NALM6 (cell line): ENCODE data around the gene GPX2.

- PRO-cap, result bidirectional peak, plus-strand start at chr14:64764713, minus-strand start at chr14:64764422; bidirectional peak, plus-strand start at chr14:64764985, minus-strand start at chr14:64764912
Measured at GRCh38 chr14:64764082-64765223, 60.2 kb downstream of the PLEKHG3 start.

GRCh38 chr14:64766564-64767288, 62.5 kb downstream of the PLEKHG3 start:
- PRO-cap, result no peak

GRCh38 chr14:64942402-64943265, at the start of gene GPX2:
GPX2 (minus strand) TSS chr14:64942745.
- PRO-cap, result no peak

DNA sequence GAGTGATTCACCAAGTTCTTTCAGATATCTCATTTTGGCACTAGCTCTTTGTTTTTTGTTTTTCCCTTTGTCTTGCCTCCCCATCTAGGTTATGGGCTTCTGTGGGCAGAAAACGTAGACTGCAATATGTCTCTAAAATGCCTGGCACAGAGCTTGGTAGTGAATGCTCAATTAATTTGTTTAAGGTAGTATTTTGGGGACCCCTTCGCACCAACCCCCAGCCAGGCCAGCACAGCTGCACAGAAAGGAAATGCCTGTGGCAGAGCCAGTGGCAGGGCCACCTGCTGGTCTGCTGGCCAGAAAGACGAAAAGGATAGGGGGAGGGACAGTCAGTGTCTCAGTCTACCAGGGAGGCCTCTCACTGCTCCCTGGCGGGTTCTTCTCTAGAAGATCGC, 3.6 kb downstream of the RAB15 start:
- PRO-cap, result no peak

DNA sequence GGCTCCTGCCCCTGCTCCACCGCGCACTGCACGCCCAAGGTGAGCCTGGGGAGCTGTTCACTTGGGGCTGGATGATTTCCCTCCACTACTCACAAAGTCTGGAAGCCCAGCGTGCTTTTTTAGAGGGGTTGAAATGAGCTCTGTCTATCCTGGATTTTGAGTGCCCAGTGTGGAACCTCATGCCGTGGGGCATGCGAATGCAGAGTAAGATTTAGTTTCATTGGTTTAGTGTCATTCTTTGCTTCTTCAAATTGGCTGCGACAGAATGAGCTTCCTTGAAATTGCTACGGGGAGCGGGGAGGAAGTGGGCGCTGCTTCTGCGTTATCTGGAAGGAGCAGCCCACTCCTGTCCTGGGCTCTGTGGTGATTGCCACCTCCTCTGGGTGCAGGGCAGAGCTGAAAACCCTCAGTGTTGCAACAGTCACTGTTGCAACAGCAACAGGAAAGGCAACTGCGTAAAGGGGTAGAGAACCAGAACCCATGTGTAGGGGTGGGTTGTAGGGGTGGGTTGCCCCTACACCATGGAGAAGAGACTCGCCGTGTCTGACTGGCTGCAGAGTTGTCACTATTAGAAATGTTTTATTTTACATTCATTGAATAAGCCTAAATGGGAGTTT, 57.8 kb downstream of the MAX start:
- PRO-cap, result no peak

GRCh38 chr14:65074784-65075119, 27.6 kb downstream of the MAX start:
- PRO-cap, result no peak

GRCh38 chr14:65077886-65078227, 24.5 kb downstream of the MAX start:
- PRO-cap, result no peak

- PRO-cap, result no peak
Measured at GRCh38 chr14:65100479-65101135, 1.7 kb downstream of the MAX start.

GRCh38 chr14:65101612-65101926, 748 bp downstream of the MAX start:
- PRO-cap, result no peak

- PRO-cap, result no peak
Measured at GRCh38 chr14:65118184-65118922, 16.0 kb upstream of the MAX start.

- PRO-cap, result unidirectional peak, minus-strand start at chr14:65334952
Measured at GRCh38 chr14:65334647-65335399, 77.7 kb upstream of the FUT8 start.

DNA sequence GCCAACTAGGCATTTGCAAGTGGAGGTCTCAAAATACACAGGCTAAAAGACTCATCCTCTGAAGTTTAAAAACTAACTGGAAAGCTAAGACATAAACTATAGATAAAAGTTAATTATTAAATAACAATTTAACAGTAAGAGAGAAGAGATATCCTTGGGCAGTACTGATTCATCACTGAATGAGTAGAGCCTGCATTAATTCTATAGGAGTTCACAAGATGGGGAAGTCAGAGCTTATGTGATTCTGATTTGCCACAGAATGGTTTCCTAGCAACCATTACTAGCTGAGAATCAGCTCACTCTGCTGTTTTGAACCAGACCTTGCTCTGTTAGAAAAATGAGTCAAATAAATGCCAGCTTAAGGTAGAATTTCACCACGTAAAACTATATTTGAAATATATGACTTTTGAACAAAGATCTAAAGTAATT, 433.9 kb downstream of the FUT8 start:
- PRO-cap, result no peak

- PRO-cap, result no peak
Measured at GRCh38 chr14:65846838-65847513, 434.4 kb downstream of the FUT8 start.

DNA sequence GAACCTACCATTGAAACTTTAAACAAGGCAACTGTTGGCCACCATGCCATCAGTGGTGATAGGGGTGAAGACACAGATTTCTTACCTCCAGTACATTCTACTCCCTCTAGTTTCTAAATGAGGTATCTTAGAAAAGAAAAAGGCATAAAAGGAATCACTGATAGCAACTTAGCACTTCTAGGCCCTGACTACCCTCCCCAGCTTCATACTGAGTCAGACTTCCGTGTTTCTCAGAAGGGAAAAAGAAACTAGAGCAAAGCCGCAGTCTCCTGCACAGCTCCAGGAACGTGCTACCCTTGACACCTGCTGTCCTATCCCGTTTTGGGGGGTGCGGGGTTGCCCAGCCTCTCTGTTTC, 437.8 kb downstream of the FUT8 start:
- PRO-cap, result no peak

GRCh38 chr14:66508663-66509879, 1.1 kb downstream of the GPHN start:
- PRO-cap, result unidirectional peak, minus-strand start at chr14:66508935; unidirectional peak, minus-strand start at chr14:66509497

- PRO-cap, result no peak
Measured at GRCh38 chr14:67167776-67168534, 21.3 kb upstream of the GARIN2 start.

GRCh38 chr14:67242209-67242676, 1.0 kb downstream of the PALS1 start:
- PRO-cap, result no peak

GRCh38 chr14:67446423-67446956, 34.5 kb upstream of the PLEK2 start:
- PRO-cap, result bidirectional peak, plus-strand start at chr14:67446922, minus-strand start at chr14:67446924

- PRO-cap, result no peak
Measured at GRCh38 chr14:67533810-67534167, 699 bp downstream of the PLEKHH1 start.

DNA sequence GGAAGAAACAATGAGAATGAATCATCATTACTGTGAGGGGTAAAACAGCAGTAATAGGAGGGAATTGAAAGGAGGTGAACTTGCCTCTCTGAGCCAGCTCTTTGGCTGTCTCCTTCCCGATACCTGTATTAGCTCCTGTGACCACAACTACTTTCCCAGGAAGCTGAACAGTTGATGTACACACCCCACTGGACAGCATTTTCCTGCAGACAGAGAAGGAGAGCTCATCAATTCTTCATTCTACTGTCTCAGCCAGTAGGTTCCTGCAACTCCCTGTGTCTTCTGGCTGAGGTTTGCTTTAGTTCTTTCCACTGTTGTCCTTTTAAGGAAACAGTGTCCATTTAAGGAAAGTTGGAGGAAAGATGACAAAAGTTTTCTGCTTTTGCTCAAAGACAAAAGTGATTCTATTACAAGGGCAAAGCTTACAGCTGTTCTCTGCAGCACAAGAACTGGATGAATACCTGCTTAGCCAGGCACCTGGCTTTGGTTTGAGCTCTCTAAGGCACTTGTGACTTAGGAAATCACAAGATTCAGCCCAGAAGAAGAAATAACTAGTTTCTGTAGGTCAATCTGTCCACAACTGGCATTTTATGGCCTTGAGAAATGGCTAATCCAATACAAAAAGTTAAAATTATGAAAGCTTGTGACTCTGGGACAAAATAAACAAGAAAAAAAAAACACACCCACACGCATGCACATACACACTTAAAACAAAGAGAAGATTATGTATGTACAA, 2.5 kb downstream of the RDH11 start:
- PRO-cap, result no peak